Measurements from ENCODE around the gene AGBL1.

DNA sequence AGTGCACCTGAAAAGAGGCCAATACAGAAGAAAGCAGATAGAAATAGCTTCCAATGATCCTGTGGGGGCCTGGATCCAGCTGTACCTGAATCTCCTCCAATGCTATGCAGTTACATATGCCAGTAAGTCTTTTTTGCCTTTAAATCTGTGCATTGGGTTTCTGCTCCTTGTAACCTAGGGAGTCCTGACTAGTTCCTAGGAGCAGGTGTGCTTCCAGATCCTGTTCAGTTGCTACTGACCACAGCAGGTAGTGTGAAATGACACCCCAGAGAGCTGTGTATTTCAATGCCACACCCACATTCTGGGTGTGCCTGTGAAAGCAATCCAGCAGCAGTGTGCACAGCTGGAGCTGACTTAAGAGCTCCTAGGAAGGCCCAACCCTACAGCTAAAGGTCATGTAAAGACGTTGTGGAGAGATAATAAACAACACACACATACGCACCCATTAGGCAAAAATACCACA is 62.3 kb upstream of the AKAP13 start:
- PRO-cap, result unidirectional peak, minus-strand start at position 228 of the sequence

DNA sequence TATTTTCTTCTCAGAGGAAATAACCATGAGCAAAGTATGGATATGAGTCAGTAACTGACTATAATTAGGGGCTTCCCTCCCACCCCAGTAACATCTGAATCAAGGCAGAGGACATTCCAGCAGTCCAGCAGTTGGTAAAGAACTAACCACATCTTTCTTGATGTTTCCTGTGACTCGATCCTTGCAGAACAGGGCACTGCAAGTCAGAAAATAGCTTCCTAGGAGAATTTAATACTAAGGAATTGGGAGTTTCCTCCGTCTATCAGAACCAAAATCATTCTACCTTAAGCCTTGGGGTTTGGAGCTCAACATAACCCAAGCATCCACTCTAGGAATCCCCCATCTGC is 61.8 kb upstream of the AKAP13 start:
- PRO-cap, result no peak

- PRO-cap, result no peak
Observed at GRCh38 chr15:85348008-85348370, 32.4 kb upstream of the AKAP13 start.

DNA sequence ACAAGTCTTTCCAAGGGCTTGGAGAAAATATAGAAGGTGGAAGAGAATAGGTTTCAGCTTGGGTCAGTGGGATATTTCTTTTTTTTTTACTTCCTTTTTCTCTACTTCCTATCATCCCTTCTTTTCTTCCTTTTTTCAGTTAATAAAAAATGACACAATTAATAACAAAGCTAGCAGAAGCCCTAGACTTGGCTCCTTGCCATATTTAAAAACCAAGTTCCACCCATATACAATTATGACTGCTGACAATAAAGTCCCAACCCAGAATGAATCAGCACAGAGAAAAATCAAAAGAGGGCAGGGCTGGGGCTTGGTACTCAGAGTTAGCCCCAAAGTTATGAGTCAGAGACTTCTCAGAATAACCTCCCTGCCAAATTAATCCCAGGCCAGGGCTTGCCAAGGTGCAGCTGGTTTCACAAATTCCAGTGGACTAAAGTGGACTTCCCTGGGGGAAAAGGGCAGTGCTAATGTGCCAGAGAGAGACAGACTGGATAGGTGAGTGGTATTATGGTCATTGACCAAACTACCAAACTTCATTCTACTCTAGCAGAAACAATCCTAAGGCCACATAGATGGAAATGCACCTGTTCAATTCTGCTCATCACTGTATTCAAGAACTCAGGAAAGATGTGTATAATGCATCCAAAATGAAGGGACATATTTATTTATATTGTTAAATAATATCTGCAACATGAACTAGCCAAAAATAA is 22.4 kb upstream of the AKAP13 start:
- PRO-cap, result no peak

DNA sequence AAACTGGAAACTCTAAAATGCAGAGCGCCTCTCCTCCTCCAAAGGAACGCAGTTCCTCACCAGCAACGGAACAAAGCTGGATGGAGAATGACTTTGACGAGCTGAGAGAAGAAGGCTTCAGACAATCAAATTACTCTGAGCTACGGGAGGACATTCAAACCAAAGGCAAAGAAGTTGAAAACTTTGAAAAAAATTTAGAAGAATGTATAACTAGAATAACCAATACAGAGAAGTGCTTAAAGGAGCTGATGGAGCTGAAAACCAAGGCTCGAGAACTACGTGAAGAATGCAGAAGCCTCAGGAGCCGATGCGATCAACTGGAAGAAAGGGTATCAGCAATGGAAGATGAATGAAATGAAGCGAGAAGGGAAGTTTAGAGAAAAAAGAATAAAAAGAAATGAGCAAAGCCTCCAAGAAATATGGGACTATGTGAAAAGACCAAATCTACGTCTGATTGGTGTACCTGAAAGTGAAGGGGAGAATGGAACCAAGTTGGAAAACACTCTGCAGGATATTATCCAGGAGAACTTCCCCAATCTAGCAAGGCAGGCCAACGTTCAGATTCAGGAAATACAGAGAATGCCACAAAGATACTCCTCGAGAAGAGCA is 54.6 kb downstream of the AKAP13 start:
- PRO-cap, result no peak

- PRO-cap, result no peak
Observed at GRCh38 chr15:85475665-85476166, 95.3 kb downstream of the AKAP13 start.

GRCh38 chr15:85504689-85505087 is 124.3 kb downstream of the AKAP13 start:
- PRO-cap, result no peak

- PRO-cap, result no peak
Observed at GRCh38 chr15:85687049-85687491, 107.7 kb downstream of the KLHL25 start.

- PRO-cap, result no peak
Observed at GRCh38 chr15:85707536-85708309, 87.0 kb downstream of the KLHL25 start.

- PRO-cap, result no peak
Observed at GRCh38 chr15:85721785-85722435, 72.8 kb downstream of the KLHL25 start.

DNA sequence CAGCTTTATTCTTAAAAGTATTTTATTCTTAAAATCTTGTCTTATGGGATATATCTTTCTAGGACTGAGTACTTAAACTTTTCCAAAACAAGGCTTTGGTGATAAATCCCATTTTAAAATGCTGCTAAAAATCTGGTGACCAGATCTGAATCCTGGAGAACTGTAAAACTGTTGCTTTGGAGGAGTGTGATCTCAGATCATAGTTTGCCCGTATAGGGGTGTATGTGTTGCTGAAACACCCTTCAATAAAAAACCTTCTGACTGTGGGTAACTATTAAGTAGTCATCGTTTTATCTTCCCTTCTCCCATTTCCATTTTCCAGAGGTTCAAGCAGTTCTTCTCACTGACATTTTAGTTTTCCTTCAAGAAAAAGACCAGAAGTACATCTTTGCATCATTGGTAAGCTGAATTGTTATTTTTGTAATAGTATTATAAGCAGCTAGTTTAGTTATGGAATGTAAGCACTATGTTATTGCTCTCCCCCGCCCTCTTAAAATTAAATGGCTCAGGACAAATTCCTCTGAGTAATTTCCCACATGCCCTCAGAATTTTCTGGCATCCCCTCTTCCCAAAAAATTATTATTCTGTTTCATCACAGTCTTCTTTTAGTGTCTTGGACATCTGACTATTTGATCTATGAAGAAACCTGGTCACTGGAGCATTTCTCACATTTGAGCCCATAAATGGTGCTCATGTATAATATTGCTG is 68.5 kb downstream of the KLHL25 start:
- PRO-cap, result no peak

GRCh38 chr15:85740548-85741184 is 54.1 kb downstream of the KLHL25 start:
- PRO-cap, result no peak

DNA sequence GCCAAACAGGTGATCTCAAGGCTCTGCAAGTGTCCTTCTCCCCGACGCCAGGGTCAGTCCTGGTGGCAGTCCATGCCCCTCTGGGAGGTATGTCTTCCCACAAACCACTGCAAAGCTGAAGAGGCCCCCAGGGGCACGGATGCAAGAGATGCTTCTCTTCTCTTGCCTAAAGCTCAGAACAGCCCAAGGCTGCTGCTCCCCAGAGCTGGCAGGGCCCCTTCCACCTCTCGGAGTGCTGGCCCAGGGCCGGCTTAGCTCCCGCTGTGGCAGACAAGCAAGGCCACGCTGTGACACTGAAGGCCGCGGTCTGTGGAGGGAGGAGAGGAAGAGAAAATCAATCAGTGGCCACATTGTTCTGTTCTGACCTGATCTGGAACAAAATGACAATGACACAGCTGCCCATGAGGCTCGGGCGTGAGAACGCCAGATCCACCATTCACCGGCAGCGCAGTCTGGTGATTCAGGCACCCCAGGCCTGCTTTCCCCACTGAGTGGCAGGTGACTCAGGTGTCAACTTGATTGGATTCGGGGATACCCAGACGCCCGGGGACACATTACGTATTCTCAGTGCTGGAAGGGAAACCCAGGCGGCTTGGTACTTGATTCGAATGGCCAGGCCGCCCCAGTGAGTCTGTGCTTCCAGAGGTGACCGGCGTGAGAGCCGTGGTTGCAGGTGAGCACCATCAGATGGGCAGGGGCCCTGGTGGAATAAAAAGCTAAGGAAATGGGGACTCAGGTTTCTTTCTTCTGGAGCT is 33.8 kb downstream of the KLHL25 start:
- PRO-cap, result no peak

GRCh38 chr15:85770760-85771114 is 24.0 kb downstream of the KLHL25 start:
- PRO-cap, result no peak

DNA sequence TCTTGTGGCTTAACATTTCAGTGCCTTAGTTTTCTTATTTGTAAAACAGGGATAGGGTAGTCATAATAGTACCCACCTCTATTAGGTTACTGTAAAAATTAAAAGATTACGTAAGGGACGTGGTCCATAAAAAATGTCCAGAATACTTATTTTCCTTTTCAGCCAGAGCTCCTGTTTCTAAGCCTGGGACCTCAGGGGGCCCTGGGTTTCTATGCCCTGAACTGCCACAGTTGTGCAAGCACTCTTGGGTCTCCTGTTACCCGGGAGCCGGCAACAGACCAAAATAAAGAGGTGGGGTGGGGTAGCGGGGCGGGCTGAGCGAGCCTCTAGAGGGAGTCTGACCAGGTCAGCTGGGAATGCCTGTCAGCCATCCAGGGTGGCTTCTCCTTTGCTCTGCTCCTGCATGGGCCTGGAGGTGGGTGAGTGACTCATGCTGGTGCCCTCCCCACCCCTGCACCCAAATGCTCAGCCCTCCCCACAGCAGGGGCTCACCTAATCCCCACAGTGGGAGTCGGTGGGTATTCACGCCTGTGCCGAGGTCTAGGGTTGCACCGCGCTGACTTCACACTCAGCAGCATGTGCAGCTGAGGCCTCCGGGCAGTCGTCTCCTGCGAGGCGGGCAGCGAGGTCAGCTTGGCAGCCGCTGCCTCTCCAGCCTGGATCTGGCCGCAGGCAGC is at the start of gene AGBL1:
TSS of gene AGBL1 (plus strand) at position 600 of the 677 bp plus-strand sequence.
- PRO-cap, result no peak

GRCh38 chr15:86624689-86625370 is 545.2 kb downstream of the AGBL1 start:
- PRO-cap, result no peak

- PRO-cap, result no peak
Observed at GRCh38 chr15:88257581-88257903, 1.0 kb upstream of the NTRK3 start.

- PRO-cap, result no peak
Observed at GRCh38 chr15:88257904-88259010, 1.7 kb upstream of the NTRK3 start.

GRCh38 chr15:88401525-88402395 is 65.4 kb downstream of the MRPL46 start:
- PRO-cap, result no peak

DNA sequence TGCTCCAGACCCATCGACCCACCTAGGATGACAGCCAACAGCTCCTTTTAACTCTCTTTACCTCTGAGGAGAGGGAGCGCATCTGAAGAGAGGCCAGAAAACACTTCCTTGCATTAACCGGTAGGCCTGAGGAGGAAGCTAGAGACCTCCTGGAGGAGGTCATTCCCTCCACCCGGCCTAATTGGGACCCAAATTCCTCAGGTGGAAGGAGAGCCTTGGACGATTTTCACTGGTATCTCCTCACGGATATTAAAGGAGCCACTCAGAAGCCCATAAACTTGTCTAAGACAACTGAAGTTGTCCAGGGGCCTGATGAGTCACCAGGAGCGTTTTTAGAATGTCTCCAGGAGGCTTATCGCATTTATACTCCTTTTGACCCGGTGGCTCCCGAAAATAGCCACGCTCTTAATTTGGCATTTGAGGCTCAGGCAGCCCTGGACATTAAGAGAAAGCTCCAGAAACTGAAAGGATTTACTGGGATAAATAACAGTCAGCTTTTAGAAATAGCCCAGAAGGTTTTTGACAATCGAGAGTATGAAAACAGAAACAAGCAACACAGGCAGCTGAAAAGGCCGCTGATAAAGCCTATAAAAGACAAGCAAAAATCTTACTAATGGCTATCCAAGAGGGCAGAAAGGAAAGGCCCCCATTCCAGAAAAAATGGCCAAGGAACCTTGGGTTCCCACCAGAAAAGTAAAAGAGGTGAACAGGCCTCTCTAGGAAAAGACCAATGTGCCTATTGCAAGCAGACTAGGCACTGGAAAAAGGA is 4.2 kb downstream of the DET1 start:
- PRO-cap, result no peak